GM23248 (cell line): ENCODE data around the gene ATP6V1FNB.

DNA sequence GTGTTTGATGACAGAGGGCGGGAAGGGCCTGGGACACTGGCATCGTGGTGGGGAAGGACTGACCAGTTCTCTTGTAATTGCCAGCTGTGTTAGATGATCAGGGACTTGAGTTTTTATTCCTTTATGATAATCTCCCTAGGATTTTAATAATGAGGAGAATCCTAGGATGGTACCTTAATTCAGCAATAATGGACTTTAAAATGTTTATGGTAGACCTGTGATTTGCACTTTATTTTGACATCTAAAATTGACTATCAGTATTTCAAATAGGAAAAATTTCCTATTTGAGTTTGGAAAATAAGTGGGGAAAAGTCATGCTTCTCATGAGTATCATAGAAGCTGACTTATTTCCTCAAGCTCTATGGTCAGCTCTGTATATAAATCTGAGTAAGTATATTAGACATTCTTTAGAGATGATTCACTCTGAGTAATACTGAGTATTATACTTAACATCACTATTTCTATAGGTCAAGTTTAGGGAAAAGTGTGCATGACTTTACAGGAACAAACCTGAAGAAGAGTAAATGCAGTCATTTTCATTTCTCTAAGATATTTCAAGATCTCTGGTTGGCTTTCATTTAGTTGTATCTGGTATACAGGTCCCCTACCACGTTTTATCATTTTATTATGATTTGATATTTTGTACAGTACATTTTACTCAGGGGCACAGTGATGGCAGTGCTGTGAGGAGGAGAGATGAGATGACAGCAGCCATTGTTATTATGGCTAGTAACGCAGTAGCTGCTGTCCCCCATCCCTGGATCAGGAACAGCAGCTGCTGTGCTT lies 15.0 kb downstream of the SND1 start:
- RAMPAGE, long total RNA = no peak

DNA sequence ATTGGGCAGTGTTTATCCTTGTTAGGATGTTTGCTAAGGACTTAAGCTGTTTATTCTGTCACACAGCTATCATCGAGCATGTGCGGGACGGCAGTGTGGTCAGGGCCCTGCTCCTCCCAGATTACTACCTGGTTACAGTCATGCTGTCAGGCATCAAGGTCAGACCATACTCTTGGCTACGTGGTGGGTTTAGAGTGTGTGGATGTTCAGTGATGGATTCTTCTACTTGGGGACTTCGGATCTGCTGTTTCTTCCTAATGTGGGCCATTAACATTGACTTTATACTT lies 50.3 kb downstream of the SND1 start:
- RAMPAGE, long total RNA = no peak

DNA sequence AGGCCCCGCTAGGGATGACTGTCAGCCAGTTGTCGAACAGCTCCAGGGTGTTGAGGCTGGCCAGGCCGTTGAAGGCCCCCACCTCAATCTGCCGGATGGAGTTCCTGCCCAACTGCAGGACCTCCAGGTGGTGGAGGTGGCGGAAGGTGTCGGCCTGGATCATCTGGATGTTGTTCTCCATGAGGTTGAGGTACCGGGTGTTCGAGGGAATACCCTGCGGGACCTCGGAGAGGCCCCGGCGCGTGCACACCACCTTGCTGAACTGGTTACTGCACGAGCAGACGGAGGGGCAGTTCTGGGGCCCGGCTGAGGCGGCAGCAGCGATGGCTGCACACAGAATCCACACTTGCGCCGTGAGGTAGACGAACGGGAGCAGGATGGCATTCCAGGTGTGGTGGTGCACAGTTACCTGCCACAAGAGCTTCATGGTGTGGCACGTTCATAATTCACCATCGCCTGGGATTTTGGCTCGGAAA lies 985 bp downstream of the LRRC4 start:
- RAMPAGE, long total RNA = no peak

DNA sequence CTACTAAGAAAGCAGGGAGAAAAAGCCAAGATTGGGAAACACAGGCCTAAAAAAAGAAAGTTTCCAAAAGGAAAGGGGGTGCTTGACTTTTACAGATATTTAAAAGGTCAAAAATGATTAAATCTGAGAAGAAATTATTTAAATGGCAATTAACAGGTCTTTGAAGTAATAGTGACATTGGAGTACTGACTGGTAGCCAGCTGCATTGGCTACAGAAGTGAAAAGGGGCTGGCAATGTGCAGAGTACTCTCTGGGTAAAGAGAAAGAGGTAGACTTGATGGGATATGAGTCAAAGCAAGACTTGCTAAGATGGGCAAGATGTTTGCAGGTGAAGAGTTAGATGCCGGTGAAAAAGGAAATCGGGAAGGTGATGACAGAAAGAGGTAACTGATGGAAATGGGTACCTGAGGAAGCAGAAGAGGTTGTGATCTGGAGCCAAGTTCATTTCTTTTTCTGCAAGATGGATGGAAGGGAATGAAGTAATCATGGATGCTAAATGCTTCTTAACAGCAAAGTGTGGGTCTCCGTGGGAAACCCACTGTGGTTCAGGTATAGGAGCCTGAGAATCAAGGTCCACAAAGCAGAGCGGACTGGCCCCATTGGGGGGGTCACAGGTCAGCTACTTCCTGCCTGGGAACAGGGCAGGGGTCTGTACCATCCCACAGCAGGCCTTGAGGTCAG lies 33.7 kb upstream of the LRRC4 start:
- RAMPAGE, long total RNA = no peak

GRCh38 chr7:128339121-128339499 lies 4.6 kb downstream of the RBM28 start:
- RAMPAGE, long total RNA = no peak

- RAMPAGE, long total RNA = no peak
Measured at GRCh38 chr7:128408534-128409353, 1.0 kb downstream of the IMPDH1 start.

DNA sequence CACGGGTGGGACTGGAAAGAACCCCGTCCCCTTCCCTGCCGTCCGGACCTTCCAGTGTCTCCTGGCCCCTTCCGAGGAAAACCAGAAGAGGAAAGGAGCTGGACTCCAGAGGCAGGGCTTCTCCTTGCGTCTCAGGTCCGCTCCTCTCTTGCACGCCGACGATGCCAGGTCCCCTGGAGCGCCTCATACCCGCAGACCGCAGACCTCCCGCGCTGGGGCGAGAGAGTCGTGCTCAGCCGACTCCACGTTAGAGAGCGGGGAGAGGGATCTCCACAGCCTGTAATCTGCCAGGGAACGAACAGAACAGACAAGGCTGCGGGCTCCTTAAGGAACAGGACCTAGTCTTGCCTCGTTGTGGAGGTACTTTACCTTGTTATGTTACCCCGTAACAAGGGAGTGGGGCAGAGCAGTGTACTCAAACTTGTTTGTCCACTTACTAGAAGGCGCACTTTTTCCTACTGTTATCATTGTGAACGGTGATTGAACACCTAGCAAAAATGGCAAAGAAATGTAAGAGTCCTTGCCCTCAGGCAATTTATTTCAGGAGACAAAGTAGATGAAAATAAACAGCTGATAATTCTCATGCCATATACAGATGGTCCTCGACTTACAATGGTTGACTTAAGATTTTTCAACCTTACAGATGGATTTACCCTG lies 524 bp upstream of the IMPDH1 start:
- RAMPAGE, long total RNA = no peak

DNA sequence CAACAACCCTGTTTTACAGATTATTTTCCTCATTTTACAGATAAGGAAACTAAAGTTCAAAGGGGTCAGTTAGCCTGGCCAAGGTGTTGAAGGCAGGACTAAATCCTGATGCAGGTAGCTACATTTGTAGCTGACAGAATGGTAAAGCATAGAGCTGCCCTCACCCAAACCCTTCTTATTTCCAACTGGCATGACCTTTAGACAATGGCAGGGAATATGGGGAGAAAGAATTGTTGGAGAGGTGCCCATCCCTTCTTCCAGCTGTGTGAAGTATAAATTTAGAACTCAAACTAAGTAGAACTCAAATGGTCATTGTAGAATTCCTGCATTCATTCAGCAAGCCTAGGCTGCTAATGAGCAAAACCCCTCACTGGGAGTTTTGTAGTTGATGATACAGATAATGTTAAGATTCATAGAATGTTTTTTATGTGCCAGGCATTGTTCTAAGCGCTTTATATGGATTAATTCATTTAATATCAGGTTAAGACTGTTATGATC lies 1.9 kb upstream of the HILPDA start:
- RAMPAGE, long total RNA = no peak

- RAMPAGE, long total RNA = no peak
Measured at GRCh38 chr7:128651627-128652254, 20.4 kb upstream of the GARIN1A start.

- RAMPAGE, long total RNA = no peak
Measured at GRCh38 chr7:128673082-128673570, 1.0 kb downstream of the GARIN1A start.

- RAMPAGE, long total RNA = no peak
Measured at GRCh38 chr7:128743297-128743874, 4.2 kb downstream of the CALU start.

DNA sequence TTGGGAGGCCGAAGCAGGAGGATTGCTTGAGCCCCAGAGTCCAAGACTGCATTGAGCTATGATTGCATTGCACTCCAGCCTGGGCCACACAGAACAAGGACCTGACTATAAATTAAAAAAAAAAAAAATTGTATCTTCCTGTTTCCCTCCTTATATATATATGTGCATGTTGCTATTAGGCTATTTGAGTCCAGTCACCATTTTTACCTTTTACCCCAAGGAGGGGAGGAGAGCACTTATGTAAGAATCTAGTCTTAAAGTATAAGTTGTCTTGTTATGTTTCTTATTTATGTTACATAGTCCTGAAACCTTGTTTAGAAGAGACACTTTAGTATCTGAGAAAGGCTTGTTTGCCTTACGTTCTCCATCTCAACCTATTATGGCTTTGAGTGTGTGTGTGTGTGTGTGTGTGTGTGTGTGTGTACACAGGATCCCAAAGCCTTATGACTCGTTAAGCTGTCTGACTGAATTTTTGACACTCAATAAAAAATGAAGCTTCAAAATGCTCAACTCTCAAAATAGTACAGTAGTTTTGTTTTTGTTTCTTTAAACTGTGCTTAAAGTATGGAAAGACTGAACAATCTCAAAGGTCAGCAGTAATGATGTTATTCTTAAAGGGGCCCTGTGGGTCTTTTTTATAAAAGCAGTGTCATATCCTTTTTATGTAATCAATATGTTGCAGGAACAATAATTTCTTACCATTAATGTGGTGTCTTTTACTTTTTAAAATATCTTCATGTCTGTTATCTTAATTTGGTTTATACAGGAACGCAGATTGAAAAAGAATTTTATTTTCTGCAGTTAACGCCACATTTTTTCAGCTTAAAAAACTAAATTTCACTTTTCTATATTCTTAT lies 18.0 kb downstream of the CALU start:
- RAMPAGE, long total RNA = no peak

DNA sequence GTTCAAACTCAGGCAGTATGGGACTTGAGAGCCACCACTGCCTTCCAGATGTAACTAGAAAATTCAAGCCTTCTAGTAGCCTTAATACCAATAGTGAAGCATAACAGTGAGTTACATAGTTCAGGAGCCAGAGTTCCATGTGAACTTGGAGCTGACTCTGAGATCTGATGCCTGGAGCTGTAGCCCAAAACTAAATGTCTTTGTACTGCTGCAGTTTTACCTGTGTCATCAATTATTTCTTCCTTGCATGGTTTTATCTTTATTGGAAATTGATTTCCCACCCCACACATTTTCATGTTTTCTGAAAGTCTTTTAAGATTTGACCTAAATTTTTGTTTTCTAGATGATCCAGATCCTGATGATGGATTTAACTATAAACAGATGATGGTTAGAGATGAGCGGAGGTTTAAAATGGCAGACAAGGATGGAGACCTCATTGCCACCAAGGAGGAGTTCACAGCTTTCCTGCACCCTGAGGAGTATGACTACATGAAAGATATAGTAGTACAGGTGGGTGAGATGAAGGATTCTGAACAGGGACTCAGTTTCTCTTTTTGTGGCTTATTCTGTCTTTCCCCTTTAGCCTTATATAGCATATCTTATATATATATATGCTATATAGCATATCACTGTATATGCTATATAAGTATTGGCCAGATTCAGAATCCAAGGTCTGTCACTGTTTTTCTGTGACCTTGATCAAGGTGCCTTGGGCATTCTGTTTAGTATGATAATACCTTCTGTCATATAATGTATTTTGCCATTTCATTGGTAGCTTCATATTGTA lies 16.9 kb downstream of the OPN1SW start:
- RAMPAGE, long total RNA = no peak

GRCh38 chr7:128774519-128775397 lies 836 bp downstream of the OPN1SW start:
- RAMPAGE, long total RNA = no peak

DNA sequence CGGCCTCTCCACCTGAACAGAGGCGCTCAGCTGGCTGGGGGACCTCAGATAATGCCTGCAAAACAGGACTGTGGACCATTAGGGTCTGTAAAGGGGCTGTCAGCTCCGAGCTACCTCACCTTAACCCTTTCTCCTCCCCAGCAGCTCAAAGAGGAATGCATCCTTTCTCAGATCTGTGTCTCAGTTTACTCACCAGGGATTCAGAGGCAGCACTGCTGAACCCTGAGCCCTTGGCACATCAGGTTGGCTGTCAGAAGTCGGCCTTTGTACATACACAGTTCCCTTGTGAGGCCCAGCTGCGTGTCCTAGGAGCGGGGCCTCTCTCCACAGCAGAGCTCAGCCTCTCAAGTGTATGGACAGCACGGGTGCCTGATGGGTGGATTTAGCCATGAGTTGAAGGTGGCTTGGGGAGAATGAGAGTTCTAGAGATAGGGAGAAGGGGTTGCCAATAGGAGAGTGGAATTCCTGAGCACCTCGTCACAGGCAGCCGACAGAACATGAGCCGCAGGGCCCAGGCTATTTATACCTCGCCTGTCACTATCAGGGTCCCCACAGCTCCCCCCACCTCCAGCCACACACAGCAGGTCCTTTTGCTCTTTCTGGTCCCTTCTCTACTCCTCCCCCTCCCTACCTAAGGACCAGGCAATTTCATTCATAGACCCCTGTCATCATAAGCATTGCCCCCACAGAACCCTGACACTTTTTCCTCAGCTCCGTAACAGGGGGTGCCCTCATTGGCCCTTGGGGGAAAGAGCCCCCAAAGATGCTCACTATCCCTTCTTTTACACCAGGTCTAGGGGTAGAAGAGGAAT lies 2.1 kb upstream of the FLNC start:
- RAMPAGE, long total RNA = no peak

DNA sequence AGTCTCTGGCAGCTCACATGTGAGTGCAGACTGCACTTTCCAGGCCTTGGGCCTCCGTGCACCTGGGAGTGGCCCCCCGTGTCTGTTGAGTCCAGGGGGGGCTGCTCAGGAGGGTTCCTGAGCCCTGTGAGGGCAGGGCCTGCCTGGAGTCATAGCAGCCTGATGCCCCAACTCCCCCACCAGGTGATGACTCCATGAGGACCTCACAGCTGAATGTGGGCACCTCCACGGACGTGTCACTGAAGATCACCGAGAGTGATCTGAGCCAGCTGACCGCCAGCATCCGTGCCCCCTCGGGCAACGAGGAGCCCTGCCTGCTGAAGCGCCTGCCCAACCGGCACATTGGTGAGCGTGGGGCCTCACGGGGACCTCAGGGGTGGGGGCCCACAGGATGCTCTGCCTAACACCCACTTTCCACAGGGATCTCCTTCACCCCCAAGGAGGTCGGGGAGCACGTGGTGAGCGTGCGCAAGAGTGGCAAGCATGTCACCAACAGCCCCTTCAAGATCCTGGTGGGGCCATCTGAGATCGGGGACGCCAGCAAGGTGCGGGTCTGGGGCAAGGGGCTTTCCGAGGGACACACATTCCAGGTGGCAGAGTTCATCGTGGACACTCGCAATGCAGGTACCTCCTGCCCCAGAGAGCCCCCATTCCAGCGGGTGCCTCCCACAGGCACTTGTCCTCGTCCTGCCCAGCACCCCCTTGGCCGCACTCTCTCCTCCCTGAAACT lies 10.1 kb upstream of the ATP6V1F start:
- RAMPAGE, long total RNA = no peak

GRCh38 chr7:128856669-128857007 lies 6.0 kb upstream of the ATP6V1F start:
- RAMPAGE, long total RNA = no peak

GRCh38 chr7:128861039-128861467 lies 1.6 kb upstream of the ATP6V1F start:
- RAMPAGE, long total RNA = no peak

- RAMPAGE, long total RNA = no peak
Measured at GRCh38 chr7:128866317-128866560, at the start of gene ATP6V1FNB. Gene ATP6V1FNB (plus strand): TSS chr7:128866330.

DNA sequence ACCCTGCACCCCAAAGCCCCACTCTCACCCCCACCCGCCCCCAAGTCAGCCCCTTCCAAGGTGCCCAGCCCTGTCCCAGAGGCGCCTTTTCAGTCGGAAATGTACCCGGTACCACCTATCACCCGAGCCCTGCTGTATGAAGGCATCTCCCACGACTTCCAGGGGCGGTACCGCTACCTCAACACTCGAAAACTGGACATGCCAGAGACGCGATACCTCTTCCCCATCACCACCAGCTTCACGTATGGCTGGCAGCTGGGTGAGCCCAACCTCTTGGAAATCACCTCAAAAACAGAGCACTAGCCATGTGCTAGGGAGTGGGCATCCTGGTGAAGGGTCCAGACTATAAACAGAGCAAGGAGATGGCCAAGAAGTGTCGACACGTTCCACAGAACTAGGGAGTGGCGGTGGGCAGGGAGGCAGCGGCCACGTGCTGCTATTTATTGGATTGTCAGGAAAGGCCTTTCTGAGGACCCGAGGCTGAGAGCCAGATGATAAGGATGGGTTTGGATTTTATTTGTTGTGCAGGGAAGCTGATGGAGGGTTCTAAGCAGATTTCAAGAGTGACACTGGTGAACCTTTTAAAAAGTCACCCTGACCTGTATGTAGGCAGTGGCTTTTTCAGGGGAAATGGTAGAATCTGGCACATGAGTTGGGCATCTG lies 573 bp downstream of the ATP6V1FNB start:
- RAMPAGE, long total RNA = no peak